Metastatic Liver Carcinoma in the Lung (tissue), 2 donors: ENCODE data around the genes PSIP1 and SAXO1.

DNA sequence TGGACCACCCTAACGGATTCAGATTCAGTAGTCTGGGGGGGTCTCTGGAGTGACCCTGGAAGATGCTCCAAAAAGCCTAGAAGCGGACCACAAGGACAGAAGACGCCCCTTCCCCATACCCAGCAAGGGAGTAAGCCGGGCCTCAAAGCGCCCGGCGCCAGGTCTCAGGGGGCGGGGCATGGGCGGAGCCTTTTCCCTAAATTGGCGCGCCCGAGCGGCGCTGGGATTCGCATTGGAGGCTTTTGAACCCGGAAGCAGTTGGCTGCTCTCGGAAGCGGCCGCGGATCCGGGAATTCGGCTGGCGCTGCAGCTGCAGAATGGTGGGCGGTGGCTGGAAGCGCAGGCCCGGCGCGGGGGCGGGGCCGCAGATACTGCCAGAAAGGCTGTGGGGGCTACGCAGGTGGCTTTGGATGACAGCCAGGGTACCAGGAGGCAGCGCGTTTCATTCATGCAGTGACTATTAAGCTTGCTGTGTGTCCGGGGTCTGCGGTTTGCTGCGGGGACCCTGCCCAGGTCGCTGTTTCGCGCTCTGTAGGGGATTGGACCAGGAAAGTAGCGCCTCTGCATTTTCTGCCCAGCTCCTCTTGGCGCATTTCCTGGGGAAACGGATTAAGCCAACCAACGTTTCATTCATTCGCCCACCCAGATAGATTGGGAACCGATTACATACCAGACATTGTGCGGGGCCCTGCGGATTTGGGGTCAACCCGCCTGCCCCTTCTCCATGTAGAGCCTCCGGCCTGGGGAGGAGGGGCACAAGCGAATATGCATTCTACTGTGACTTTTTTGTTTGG is 83.0 kb upstream of the FREM1 start:
- PRO-cap, 2 experiments: peak in 1 of 2 experiments; most common plus-strand start position 315 of the sequence (in 1); most common minus-strand start position 117 of the sequence (in 1)

DNA sequence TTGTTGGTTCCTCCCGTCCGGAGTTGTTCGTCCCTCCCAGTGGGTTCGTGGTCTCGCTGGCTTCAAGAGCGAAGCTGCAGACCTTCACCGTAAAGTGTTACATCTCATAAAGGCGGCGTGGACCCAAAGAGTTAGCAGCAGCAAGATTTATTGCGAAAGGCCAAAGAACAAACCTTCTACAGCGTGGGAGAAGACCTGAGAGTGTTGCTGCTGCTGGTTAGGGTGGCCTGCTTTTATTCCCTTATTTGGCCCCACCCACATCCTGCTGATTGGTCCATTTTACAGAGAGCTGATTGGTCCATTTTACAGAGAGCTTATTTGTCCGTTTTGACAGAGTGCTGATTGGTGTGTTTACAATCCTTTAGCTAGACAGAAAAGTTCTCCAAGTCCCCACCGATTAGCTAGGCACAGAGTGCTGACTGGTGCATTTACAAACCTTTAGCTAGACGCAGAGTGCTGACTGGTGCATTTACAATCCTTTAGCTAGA is 57.7 kb upstream of the SNAPC3 start:
- PRO-cap, 2 experiments: no peak in any of the 2 experiments

DNA sequence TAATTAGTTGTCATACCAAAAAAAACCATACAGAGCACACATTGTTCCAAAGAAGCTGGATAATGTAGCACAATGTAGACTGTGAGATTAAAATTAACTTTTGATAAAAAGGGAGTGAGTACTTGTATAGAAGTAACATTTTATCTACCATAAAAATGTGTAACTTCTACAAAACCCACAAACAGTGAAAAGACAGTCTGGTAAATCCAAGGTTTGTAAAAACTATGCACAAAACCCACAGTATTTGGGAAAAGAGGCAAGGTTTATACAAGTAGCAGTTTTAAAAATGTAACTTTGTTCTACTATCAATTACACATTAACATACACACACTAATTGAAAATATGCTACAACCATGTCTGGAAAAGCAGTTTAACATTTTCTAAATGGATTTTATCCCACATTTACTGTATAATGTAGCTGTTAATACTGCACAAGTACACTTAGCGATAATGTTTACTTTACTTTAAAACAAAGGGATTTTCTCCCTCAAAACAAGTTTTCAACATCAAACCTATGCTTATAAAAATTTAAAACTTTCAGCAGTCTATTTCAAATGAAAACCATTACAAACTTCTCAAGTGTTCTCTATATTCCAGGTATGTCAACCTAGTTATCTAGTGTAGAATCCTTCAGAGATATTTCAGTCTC is 42.4 kb downstream of the SNAPC3 start:
- PRO-cap, 2 experiments: no peak in any of the 2 experiments

DNA sequence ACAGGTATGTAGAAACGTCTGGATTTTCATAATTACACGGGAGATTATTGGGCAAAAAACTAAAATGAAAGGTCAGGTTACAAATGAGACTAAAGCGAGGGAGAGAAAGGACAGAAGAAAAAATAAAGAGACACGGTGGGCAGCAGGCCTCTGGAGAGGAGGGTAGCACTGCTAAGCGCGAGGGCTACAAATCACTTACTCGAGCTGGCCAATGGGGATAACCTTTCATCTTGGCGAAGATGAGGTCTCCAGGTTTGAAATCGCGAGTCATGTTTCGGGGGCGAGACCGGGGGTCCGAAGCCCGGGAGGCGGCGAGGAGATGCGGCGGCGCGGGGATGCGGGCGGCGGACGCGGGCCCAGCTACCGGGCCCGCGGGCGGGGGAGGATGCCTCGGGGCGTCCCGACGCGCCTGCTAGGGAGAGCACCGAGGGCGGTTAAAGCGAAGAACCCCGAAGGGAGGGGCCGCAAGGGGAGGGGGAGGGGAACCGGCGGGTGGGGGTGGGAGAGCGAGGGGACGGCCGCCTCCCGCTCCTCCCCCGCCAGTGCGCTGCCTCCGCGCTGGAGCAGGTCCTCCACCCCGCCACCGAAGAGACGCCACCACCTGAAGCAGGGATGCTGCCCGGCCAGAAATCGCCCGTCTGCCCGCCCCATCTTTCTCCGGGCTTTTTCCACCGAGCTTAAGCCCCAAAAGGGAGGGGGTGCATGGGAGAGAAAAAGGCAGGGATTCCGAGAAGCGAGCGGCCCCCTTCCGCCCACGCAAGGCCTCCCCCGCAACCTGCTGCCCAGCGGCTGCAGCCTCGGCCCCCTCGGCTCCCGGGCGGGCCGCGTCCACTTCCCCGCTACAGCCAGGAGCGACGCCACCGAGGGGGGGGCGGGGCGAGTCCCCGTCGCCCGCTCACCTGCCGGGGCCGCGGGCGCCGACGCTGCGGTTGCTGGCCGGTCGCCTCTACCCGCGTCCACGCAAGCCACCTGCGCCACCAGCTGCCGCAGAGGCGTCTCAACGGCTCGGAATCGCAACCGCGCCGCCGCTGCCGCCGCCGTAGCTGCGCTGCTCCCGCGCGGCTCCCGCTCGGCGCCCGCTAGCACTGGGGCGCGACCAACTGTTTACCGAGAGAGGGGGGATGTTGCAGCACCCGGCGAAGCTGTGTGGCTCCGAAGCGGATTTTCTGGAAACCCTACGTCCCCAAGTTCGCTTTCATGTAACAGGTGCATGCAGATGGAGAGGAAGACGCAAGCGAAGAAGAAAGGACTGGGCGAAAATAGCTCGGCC is at the start of gene PSIP1:
PSIP1 (minus strand) TSS at position 1,053 of the 1,270 bp plus-strand sequence.
- PRO-cap, 2 experiments: peak in 2 of 2 experiments; most common minus-strand start position 1,045 of the sequence (in 2)

GRCh38 chr9:16207128-16207627 is 654.3 kb downstream of the CCDC171 start:
- PRO-cap, 2 experiments: no peak in any of the 2 experiments

- PRO-cap, 2 experiments: no peak in any of the 2 experiments
Measured at GRCh38 chr9:16267203-16267822, 603.2 kb downstream of the BNC2 start.

DNA sequence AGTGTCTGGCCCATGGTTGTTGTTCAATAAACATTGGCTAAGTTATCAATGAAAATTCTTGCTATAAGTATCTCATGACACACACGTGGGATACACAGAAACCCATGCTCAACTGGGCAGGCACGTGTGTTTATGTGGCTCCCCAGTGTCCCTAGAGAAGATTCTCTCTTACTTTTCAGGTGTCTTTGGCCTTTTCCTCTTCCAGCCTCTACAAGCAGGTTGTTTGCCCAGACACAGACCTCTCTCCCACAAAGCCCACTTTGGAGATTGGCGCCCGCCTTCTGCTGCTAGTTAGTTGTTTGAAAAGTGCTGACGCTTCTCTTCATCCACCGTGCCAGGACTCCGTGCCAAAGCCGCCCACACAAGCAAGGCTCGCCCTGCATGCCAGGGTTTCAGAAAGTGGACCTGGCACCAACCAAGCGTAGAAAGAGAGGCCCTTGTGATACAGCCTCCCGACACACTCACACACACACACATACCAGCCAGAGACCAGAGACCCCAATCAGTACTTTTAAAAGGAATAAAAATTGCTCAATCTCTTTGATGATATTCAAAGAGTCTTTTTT is 594.3 kb downstream of the BNC2 start:
- PRO-cap, 2 experiments: no peak in any of the 2 experiments

GRCh38 chr9:16866356-16867067 is 4.0 kb downstream of the BNC2 start:
- PRO-cap, 2 experiments: no peak in any of the 2 experiments

DNA sequence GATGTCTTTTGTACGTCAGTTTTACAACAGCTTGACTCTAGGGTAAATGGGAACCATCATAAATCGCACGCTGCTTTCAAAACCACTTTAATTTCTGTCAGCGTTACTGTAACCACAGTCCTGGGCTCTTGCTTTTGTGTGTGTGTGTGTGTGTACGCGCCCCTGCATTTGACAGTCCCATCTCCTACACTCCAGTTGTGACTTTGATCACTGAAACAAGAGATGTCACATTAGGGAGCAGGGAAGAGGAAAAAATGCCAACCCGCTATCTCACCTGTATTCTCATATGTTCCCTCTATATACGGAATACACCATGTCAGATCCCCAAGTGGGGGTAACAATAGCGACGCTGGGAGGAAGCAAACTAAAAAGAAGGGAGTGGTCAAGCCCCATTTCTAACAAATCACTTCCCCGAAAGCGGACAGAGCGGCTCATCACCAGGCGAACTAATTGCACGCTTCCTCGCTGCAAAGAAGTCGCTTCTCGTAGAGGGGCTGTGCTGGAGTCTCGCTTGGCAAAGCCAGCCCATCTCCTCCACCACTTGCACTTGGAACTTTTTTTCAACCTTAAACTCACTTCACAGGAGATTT is 1.1 kb downstream of the BNC2 start:
- PRO-cap, 2 experiments: peak in 2 of 2 experiments; most common plus-strand start position 424 of the sequence (in 2)

DNA sequence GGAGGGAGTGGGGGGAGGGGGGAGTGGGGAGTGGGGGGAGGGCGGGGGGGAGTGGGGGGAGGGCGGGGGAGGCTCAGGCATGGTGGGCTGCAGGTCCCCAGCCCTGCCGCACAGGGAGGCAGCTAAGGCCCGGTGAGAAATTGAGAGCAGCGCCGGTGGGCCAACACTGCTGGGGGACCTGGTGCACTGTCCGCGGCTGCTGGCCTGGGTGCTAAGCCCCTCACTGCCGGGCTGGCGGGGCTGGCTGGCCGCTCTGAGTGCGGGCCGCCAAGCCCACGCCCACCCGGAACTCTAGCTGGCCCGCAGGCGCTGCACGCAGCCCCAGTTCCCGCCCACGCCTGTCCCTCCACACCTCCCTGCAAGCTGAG is 160.0 kb downstream of the CNTLN start:
- PRO-cap, 2 experiments: no peak in any of the 2 experiments

GRCh38 chr9:18184944-18185513 is 288.9 kb upstream of the ADAMTSL1 start:
- PRO-cap, 2 experiments: no peak in any of the 2 experiments

- PRO-cap, 2 experiments: no peak in any of the 2 experiments
Measured at GRCh38 chr9:18785465-18785816, 247.6 kb downstream of the SAXO1 start.

DNA sequence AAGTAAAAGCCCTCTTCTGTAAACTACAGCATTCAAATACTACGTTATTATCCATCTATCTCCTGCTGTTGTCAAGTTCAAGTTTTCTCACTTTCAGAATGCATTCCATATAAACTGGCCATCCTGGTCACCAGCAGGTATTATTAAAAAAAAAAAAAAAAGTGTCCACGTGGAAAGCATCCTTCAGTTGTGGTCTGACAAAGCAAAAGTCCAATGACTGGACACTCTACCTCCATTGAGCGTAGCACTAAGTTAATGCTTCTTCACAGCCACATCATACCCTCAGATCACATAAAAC is 13.2 kb downstream of the SAXO1 start:
- PRO-cap, 2 experiments: no peak in any of the 2 experiments

DNA sequence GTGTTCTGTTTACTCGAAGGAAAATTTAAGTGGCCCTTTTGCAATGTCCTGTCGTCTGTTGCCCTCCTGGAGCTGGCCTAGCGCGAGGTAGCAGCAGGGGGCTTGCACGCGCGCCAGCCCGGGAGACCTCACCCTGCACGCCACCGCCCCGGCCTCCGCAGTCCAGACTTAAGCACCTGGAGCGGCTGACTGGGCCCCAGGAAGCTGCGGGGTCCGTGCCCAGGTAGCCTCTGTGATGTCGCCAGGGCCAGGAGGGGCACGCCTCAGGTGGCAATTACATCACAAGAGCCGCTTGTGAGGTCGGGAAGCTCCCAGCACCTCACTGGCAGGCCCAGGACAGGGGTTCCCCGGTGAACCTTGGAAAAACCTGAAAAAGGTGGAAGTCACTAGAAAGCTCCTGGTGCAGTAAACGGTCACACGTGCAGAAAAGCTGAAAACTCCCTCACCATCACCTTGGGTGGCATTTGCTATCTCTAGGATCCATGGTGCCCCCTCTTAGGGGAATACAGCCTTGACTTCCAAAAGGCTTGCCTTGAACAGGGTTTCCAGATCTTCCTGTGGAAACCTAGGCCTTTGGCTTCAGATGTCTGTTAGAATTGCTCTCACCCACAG is at the start of gene SAXO1:
SAXO1 (minus strand) TSS at position 191 of the 612 bp plus-strand sequence.
- PRO-cap, 2 experiments: no peak in any of the 2 experiments

GRCh38 chr9:19048683-19049169 is 501 bp upstream of the RRAGA start:
- PRO-cap, 2 experiments: no peak in any of the 2 experiments

DNA sequence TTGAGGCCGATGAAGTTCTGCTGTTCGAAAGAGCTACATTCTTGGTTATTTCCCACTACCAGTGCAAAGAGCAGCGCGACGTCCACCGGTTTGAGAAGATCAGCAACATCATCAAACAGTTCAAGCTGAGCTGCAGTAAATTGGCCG is 898 bp downstream of the RRAGA start:
- PRO-cap, 2 experiments: no peak in any of the 2 experiments

GRCh38 chr9:19055479-19056240 is 6.4 kb downstream of the RRAGA start:
- PRO-cap, 2 experiments: no peak in any of the 2 experiments

- PRO-cap, 2 experiments: no peak in any of the 2 experiments
Measured at GRCh38 chr9:19148129-19148487, 20.8 kb upstream of the PLIN2 start.

- PRO-cap, 2 experiments: no peak in any of the 2 experiments
Measured at GRCh38 chr9:19231542-19232090, 1.1 kb downstream of the DENND4C start.

GRCh38 chr9:19404283-19404841 is 4.4 kb upstream of the ACER2 start:
- PRO-cap, 2 experiments: peak in 1 of 2 experiments; most common plus-strand start chr9:19404624 (in 1); most common minus-strand start chr9:19404471 (in 1)